Osteoblast (primary cell): ENCODE data around the genes MOGAT1, WDFY1 and CUL3.

- CAGE, long polyA plus RNA, result no peak
- RRBS, result 81% methylated on average over 2 of the region's 7 CpGs
Measured at GRCh38 chr2:221455304-221455822, 116.7 kb downstream of the EPHA4 start.

GRCh38 chr2:221518146-221519353, 53.6 kb downstream of the EPHA4 start:
- CAGE, long polyA plus RNA, result no peak
- RRBS, result no CpG with 5 or more reads among the region's 10 CpGs

DNA sequence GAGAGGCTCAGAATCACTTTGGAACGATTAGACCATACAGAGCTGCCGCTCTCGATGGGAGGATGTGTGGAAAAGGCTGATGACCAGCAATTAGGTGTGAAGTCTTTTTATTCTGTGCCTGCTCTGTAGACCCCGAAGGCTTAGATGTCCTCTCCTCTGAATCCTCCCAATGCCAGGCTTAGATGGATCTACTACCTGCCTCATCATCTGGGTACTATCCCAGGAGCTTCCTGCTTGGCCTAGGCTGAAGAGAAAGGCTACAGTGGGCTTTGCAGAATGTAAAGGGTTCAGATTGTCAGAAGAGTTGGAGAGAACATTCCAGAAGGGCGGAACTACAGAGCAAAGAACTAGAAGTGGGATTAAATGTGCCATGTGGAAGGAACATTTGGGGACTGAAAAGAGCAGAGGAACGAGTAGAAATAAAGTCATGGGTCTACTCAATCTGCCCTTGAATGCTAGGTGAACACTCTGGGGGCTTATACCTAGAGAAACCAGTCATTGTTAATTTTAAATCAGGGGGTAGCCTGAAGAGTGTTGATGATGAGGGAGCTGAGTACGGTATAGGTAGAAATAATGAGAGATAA, 21.4 kb downstream of the SGPP2 start:
- CAGE, long polyA plus RNA, result no peak
- RRBS, result no CpG with 5 or more reads among the region's 7 CpGs

- CAGE, long polyA plus RNA, result no peak
- RRBS, result 4% methylated on average over 28 of the region's 72 CpGs
Measured at GRCh38 chr2:222671129-222672107, at the start of gene MOGAT1. MOGAT1 (plus strand) TSS chr2:222671658.

GRCh38 chr2:222889037-222889950, 28.5 kb downstream of the ACSL3 start:
- CAGE, long polyA plus RNA, result no peak
- RRBS, result no CpG with 5 or more reads among the region's 9 CpGs

GRCh38 chr2:222904201-222905378, 43.8 kb downstream of the ACSL3 start:
- CAGE, long polyA plus RNA, result no peak
- RRBS, result no CpG with 5 or more reads among the region's 10 CpGs

DNA sequence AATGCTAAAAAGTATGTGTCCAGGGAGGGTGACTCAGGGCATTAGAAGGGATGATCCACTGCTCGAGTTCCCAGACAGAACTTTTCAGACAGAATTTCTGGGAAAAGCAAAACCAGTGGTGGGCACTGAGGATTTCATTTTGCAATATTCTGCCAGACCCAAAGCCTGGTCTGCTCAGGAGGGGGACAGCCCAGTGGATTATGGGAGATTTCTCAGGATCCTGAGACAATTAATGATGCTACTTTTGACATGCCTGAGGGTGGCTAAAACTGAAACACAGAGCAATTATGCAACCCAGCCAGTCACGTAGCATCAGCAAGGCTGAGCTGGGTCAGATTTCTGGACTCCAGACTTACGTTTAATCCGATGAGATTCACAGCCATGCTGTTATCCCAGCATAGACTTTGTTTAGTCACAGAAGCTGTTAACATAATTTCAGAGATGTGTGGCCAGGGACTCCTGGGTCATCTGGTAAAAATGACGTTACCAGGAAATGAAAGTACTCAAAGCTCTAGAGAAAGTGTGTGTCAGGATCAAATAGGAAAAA, 4.6 kb upstream of the KCNE4 start:
- CAGE, long polyA plus RNA, result no peak
- RRBS, result no CpG with 5 or more reads among the region's 5 CpGs

DNA sequence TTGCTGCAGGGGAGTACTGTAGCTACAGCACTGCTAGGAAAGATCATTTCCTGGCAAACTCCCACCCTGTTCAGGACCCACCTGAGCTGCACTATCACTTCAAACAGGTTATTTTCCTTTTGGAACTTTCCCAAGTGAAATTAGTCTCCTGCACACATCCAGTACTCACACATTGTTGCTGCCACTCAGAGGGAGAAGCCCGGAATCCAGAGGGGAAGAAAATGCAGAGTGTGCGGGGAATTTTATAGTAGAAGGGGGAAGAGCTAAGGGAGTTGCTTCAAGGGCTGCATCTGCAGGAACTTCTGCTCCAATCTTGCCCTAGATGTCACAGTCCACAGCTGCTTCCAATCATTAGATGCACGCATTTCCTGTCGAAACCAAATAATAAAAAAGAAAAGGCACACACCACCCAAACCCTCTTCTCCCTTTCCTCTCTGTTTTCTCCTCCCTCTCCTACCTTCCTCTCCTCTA, 71.8 kb downstream of the KCNE4 start:
- CAGE, long polyA plus RNA, result no peak
- RRBS, result no CpG with 5 or more reads among the region's 4 CpGs

GRCh38 chr2:223698401-223698829, 96.3 kb upstream of the SCG2 start:
- CAGE, long polyA plus RNA, result no peak
- RRBS, result no CpG with 5 or more reads among the region's 1 CpG

- CAGE, long polyA plus RNA, result start-site peak on the minus strand at chr2:223945302-223945370, 355 and 419 reads in 2 replicates
- RRBS, result 2% methylated on average over 32 of the region's 87 CpGs
Measured at GRCh38 chr2:223944714-223945712, at the start of gene WDFY1. WDFY1 (minus strand) TSS chr2:223945335.

DNA sequence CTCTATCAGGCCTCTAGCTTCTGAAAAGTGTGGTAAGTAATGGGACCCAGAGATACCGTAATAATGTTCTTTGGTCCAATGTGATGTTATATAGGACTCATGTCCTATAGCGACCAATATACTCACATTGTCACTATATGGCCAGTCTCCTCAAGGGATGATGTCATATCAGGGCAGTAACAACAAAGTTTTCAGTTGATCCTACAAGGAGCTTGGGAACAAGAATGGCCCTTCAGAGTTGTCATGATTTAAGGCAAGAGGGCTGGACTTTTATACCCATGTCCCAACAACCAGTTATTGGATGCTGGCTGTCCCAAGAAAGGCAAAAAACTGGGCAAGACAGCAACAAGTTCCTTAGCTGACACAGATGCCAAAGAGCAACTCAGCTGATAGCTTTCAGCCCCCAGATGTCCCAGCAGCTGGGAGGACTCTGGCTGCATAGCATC, 33.2 kb upstream of the SERPINE2 start:
- CAGE, long polyA plus RNA, result no peak
- RRBS, result no CpG with 5 or more reads among the region's 2 CpGs

DNA sequence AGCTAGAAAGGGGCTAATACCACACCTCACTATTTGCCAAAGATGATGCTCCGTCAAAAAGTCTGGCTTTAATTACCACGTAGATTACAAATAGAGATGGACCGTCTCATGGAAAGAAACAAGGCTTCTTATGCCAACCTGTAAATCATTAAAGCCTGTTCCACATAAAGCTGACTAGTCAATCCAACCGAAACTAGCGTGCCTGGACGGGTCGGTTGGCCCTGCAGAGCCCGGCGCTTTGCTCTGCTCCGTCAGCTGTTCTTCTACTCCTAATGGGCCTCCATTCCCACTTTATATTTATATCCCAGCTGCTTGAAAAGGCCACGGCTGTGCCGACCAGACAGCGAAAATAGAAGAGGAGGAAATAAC, 10.1 kb upstream of the FAM124B start:
- CAGE, long polyA plus RNA, result no peak
- RRBS, result no CpG with 5 or more reads among the region's 13 CpGs

DNA sequence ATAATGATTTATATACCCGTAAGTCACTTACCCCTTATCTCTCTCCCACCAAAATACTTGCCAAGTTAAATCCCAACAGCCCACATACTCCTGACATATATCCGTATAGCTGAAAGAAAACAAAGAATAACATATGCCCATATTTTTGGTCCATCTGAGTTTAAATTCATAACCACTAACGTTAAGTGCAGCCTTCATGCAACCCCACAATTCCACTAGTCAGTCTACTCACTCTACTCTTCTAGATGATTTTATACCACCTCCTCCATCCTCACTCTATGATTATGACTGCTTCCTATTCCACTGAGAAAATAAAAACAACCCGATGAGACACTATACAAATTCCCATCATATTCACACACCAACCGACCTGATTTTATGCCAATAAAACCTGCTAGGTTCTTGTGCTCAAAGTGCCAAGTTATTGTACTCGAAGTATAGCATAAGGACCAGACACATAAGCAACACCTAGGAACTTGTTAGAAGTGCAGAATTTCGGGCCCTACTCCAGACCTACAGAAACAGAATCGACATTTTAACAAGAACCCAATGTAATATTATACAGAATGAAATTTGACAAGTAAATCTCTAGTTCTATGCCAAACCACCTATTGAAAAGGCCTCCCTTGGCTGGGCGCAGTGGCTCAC, 26.9 kb downstream of the CUL3 start:
- CAGE, long polyA plus RNA, result no peak
- RRBS, result no CpG with 5 or more reads among the region's 9 CpGs

- CAGE, long polyA plus RNA, result no peak
- RRBS, result 2% methylated on average over 36 of the region's 125 CpGs
Measured at GRCh38 chr2:224584709-224585582, at the start of gene CUL3. CUL3 (minus strand) TSS chr2:224585363.

GRCh38 chr2:224678322-224678955, 37.7 kb downstream of the CCDC195 start:
- CAGE, long polyA plus RNA, result no peak
- RRBS, result no CpG with 5 or more reads among the region's 5 CpGs

DNA sequence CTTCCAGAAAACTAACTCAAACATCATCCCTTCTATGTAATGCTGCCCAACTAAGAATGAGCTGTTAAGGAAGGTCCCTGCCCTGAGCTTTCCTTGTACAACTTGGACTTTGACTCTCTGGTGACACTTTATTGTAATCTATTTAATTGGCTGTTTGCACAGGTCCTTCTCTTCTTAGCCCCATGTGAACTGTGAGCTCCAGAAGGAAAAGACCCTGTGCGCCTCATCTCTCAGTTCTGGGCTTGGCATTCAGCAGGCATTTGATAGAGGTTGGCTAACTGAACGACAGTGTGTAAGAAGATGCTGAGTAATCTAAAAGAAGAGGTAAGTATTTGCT, 60.6 kb upstream of the CCDC195 start:
- CAGE, long polyA plus RNA, result no peak
- RRBS, result no CpG with 5 or more reads among the region's 2 CpGs

GRCh38 chr2:224909748-224910586, 132.3 kb downstream of the DOCK10 start:
- CAGE, long polyA plus RNA, result no peak
- RRBS, result no CpG with 5 or more reads among the region's 5 CpGs

DNA sequence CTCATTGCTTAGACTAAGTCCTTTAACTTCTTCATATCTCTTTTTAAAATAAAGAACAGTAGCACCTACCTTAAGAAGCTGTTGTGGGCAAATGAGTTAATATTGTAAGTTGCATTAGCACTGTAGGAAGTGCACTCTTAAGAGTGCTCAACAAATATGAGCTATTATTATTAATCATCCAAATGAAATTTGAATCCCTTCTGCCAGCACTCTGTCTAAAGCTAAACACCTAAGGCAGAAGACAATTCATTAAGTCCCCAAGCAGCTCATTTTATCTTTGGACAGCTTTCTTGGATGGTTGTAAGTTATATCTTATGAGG, 52.6 kb downstream of the NYAP2 start:
- CAGE, long polyA plus RNA, result no peak

- CAGE, long polyA plus RNA, result no peak
- RRBS, result no CpG with 5 or more reads among the region's 10 CpGs
Measured at GRCh38 chr2:225512931-225513650, 113.6 kb downstream of the NYAP2 start.

- CAGE, long polyA plus RNA, result no peak
- RRBS, result no CpG with 5 or more reads among the region's 8 CpGs
Measured at GRCh38 chr2:226118402-226119073, 681.1 kb downstream of the IRS1 start.